HT-29 (cell line): Measurements from ENCODE around the gene TEX52.

GRCh38 chr12:1939325-1939625 is 20.8 kb upstream of the CACNA2D4 start:
- RAMPAGE, long total RNA, result no peak

- RAMPAGE, long total RNA, result no peak
Measured at GRCh38 chr12:2190830-2191131, 138.0 kb downstream of the CACNA1C start.

DNA sequence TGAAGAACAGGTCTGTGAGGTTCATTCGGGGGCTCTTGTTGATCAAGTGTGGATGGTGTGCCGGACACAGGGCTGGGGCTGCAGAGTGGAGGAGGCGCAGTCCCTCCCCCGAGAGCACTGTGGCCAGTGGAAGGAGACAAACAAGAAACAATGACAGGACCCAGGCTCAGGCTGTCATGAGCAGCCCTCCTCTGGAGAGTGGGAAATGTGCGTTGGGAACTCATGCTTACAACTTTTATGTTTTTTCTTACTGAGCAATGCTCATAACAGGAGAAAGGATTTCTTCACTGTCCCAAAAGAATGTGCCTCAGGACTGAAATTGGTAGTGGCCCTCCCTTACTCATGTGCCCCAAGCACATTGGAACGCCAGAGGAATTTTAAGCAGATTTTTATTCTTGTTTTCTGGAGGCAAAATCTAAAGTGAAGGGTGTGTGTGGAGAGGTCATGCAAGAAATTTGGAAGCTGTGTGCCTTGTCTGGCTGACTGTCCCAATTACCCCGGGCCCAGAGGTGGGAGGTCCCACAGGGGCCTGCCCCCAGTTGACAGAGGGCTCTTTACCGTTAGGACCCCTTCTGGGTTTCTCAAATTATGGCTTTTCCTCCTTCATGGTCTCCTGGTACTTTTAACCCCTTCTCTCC is 233.9 kb downstream of the CACNA1C start:
- RAMPAGE, long total RNA, result no peak

- RAMPAGE, long total RNA, result no peak
Measured at GRCh38 chr12:2431618-2432313, 363.0 kb upstream of the FKBP4 start.

DNA sequence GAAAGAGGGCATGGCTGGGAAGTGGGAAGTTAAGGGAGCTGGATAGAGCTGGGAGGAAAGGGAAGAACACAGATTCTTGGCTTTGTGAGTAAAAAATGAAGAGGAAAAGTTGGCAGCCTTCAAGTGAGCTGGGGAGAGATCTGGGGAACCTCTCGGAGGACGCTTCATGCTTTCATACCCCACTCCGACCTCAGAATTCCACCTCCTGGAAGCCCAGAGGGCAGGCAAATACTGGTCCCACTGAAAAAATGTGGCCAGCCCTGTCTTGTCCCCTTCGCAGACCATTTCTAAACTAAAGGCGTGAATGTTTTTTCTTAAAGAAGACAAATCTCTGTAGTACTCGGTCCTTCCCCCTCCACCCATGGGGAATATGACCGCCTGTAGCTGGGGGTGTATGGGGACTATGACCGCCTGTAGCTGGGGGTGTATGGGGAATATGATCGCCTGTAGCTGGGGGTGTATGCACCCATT is 162.8 kb upstream of the FKBP4 start:
- RAMPAGE, long total RNA, result no peak

DNA sequence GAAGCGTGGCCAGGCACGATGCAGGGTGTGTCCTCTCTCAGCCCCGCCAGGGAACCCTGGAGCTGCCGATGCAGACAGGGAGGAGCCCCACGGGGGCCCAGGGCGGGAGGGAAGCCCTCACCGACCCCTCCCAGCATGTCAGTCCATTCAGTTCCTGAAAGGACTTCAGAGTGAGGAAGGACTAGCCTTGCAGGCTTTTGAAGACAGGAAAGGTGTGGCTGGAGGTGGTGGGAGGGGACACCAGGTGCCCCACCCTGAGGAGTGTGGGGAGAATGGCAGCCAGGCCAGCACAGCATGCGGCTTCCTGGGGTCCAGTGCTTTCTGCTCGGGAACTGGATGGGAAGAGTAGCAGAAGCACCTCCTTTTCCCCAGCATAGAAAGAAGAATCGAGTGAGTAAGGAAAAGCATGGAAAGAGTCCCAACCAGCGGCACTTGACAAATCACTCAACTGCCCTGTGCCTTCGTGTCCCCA is 110.9 kb upstream of the FKBP4 start:
- RAMPAGE, long total RNA, result no peak

DNA sequence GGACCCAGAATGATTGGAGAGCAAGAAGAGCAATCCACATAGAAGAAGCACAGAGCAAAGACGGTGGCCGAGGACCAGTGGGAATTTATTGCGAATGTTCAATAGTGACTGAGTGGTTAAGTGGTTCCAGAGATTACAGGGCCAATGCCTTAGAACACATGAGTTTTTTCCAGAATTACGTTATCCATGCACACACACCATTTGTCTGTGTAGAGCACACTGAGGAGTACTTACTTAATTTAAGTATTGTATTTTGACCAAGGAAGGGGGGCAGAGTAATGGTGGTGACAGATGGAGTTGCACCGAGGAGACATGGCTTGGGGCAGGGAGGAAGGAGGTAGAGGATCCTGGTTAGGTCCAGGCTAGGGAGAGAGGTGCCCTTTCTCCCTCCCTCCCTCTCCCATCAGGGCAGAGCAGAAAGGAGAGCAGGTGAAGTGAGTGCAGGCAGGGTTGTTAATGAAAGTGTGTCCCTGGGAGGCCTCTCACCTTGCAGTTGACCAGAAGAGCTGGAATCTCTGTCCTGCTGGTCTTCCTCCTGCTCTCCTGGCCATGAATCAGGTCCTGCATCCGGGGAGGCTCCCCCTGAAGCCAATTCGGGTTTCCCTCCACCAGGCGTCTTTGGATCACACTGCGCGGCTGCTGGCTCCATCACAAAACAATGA is 4.5 kb downstream of the NRIP2 start:
- RAMPAGE, long total RNA, result no peak

- RAMPAGE, long total RNA, result no peak
Measured at GRCh38 chr12:2856163-2857388, at the start of gene TEX52. TSS of gene TEX52 (minus strand) at chr12:2857039.

DNA sequence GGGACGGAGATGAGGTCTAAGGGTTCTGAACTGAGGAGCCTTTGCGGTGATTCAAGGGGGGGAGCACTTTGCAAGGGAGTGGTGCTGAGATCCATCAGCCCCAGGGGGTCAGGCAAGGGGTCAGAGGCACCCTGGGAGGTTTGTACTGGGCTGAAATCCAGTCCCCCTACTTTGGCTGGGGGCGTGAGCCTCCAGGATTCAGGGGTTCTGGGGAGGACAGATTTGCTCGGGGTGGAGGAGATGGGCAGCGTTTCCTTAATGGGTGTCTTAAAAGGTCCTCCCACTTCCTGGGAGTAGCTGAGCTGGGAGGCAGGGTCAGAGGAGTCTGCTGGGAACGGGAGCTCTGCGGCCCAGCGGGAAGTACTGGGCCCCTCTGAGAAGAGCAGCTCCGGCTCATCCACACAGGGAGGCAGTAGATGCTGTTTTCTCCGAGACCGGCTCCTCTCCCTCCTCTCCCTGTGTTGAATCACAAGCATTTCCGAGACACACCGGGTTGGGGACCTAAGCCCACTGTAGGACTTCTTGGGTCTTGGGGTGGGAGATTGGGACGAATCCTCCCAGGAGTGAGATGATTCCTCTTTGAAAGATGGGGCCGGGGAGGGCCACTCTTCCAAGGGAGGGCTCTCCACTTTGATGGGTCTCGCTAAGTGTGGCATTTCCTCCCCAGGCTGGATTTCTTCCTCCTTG is 2.2 kb upstream of the TEX52 start:
- RAMPAGE, long total RNA, result no peak

- RAMPAGE, long total RNA, result no peak
Measured at GRCh38 chr12:2958215-2958786, 896 bp upstream of the TEAD4 start.

- RAMPAGE, long total RNA, result no peak
Measured at GRCh38 chr12:2982309-2982794, 23.2 kb downstream of the TEAD4 start.

GRCh38 chr12:3022799-3023368 is 54.3 kb upstream of the TSPAN9 start:
- RAMPAGE, long total RNA, result no peak

GRCh38 chr12:3033482-3034048 is 43.6 kb upstream of the TSPAN9 start:
- RAMPAGE, long total RNA, result no peak

GRCh38 chr12:3130028-3130486 is 52.9 kb downstream of the TSPAN9 start:
- RAMPAGE, long total RNA, result no peak

GRCh38 chr12:3137209-3138082 is 60.3 kb downstream of the TSPAN9 start:
- RAMPAGE, long total RNA, result no peak

GRCh38 chr12:3140367-3140901 is 63.3 kb downstream of the TSPAN9 start:
- RAMPAGE, long total RNA, result no peak

GRCh38 chr12:3168699-3169262 is 91.6 kb downstream of the TSPAN9 start:
- RAMPAGE, long total RNA, result no peak

DNA sequence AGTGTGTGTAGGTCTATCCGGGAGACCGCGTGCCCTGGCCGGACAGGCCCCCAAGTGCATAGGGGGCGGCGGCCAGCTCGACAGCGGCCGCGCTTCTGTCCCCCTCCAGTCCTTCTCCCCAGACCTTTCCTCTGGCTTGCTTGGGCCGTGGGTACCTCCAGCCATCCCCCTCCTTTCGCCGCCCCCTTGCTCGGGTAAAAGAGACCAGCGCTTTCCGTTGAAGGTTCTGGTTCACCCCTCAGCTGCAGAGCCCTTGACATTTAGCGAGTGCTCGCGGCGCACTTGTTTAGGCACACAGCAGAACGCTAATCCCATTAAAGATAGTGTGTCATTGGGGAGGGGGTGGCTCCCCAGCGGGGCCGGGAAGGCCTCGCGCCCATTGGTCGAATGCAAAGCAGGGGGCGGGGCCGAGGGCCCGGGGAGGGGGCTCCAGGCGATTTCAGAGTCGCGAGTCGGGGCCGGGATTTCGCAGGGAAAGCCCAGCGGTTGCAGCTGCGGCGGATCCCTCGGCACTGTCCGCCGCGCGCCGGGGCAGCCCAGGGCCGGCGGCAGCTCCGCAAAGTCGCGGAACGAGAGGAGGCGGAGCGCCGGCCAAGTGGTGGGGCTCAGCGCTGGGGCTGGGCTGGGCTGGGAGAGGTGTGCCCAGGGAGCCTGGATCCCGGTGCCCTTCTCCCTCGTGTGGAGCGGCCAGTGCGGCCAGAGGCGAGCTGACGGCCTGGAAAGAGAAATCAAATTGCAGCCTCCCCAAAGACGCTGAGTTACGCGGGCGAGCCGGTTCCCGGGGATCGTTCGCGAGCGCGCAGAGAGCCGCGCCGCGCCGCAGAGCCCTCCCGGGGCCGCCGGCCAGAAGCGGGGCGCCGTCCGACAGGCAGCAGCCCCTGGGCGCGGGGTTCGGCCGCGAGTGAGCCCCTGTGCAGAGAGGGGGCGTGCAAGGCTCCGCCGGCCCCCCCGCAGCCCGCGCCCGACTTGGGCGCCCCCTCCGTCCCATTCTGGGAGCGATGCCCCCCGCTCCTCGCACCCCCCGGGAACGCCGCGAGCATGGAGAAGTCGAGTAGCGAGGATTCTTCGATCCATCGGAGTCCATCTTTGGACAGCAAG is 123.1 kb downstream of the TSPAN9 start:
- RAMPAGE, long total RNA, result no peak

DNA sequence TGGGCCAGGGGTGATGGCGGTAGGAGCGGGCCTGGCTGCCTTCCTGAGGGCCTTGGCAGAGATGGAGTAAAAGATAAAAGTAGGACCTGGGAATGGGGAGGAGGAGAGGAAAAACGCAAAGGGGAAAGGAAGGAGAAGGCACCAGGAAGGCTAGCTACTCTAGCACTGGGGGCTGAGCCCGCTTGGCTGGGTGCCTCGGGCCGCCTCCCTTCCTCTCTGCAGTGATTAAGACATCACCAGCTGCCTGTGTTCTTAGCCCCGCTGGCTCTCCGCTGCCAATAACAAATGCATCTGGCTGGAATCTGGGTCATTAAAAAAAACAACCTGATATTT is 141.3 kb downstream of the TSPAN9 start:
- RAMPAGE, long total RNA, result no peak

- RAMPAGE, long total RNA, result no peak
Measured at GRCh38 chr12:3236329-3237414, 159.5 kb downstream of the TSPAN9 start.